ENCODE data around the genes MGP and SLC15A5.

DNA sequence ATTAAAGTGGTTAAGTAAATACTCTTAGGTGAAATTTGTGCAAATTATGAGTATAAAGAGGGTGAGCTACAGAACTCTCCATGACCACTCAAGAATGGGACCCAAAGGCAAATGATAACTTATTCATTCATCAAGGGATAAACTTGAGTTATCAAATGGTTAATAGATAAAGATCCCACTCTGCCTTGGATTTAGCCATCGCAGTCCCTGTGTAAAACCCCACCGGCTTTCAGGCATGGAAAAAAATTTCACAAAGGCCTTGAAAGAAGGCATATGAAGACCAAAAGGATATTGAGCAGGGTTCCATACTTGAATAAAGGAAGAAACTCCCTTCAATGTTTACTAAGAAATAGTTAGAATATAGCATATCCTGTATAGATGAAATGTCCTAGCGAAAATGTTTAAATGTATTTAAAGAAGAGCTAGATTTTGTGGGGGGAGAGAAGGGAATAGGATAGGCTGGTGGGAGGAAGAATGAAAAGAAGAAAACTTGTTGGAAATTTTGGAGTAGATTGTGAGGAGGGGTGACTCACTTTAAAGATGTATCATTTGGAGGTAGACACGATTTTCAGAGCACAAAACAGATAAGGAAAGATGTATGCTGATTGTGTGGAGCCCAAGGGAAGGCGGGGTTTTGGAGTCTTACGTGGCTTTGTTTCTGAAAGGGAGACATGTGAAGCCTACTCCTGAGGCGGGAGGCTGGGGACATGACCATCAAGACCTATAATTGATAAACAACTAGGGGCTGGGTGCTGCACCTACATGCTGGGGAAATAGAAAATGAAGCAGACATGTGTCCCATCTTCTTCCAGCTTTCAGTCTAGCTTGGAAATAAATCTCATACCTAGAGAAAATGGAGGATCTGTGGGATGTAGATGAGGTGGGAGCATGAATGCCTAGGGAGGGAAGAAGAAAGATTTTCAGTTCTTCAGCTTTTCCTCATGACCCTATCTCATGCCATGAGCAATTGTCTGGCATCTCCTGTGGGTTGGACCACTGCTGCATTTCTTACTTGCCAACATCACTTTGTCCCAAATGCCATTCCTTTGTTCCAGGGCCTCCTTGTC lies 21.8 kb downstream of the EMP1 start:
- RRBS, 2 experiments: no CpG with 5 or more reads among the region's 7 CpGs
CAGE:
- cytosol, long polyA minus RNA: no peak
- cytosol, long polyA plus RNA: no peak
- long polyA plus RNA: no peak
- nucleus, long polyA minus RNA: no peak
- nucleus, long polyA plus RNA: no peak

DNA sequence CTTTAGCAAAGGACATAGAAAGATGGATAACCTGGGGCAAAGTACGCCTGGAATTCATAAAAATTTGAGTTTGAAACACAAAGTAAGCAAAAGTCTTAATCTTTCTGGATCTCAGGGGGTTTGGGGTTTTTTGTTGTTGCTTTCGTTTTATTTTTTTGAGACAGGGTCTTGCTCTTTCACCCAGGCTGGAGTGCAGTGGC lies 240.1 kb downstream of the GRIN2B start:
- RRBS, 2 experiments: no CpG with 5 or more reads among the region's 2 CpGs
CAGE:
- cytosol, long polyA minus RNA: no peak
- cytosol, long polyA plus RNA: no peak
- long polyA plus RNA: no peak
- nucleus, long polyA minus RNA: no peak
- nucleus, long polyA plus RNA: no peak

GRCh38 chr12:14212362-14212734 lies 153.1 kb upstream of the ATF7IP start:
- RRBS, 2 experiments: no CpG with 5 or more reads among the region's 5 CpGs
CAGE:
- cytosol, long polyA minus RNA: no peak
- cytosol, long polyA plus RNA: no peak
- long polyA plus RNA: no peak
- nucleus, long polyA minus RNA: no peak
- nucleus, long polyA plus RNA: no peak

DNA sequence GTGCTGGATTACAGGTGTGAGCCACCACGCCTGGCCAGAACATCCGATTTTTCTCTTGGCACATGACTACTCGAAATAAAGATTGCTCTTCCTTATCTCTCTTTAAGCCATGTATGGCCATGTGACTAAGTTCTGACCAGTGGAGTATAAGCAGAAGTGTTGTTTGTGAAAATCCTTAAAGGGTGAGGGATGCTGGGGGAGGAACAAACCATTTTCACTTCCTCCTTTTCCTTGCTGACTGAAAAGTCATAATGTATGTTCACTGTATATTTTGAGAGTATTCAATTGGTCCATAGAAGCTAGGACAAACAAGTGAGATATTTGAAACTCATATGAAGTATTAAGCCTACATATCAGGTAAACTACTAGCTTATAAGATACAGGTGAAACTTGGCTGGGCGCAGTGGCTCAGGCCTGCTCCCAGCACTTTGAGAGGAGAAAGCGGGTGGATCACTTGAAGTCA lies 50.6 kb upstream of the ATF7IP start:
- RRBS, 2 experiments: no CpG with 5 or more reads among the region's 5 CpGs
CAGE:
- cytosol, long polyA minus RNA: no peak
- cytosol, long polyA plus RNA: no peak
- long polyA plus RNA: no peak
- nucleus, long polyA minus RNA: no peak
- nucleus, long polyA plus RNA: no peak

DNA sequence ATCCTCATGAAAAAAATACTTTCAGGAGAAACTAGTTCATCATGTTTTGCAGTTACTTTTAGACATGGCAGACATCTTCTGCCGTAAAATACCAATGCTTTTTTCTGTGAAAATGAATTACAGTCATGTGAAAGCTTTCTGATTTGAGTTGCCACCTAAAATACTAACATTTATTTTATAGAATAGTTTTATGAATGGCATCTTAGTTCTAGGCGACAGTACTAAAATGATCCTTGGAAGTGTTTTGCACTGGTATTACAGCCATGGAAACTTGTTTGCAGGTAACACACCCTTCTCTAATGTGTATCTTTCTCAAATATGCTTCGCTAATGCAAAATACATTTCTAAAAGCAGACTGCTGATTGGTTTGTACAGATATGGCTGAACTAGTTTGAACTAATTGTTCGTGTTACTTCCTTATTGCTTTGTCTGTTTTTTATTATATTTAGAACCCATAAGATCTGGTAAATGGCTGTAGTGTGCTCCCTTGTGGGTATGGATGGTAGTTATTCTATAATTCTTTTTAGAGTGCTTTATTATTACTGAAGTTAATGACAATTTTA lies 52.9 kb downstream of the ATF7IP start:
- RRBS, 2 experiments: no CpG with 5 or more reads among the region's 4 CpGs
CAGE:
- cytosol, long polyA minus RNA: no peak
- cytosol, long polyA plus RNA: no peak
- long polyA plus RNA: no peak
- nucleus, long polyA minus RNA: no peak
- nucleus, long polyA plus RNA: no peak

GRCh38 chr12:14429773-14430277 lies 64.3 kb downstream of the ATF7IP start:
- RRBS, 2 experiments: no CpG with 5 or more reads among the region's 1 CpG
CAGE:
- cytosol, long polyA minus RNA: no peak
- cytosol, long polyA plus RNA: no peak
- long polyA plus RNA: no peak
- nucleus, long polyA minus RNA: no peak
- nucleus, long polyA plus RNA: no peak

DNA sequence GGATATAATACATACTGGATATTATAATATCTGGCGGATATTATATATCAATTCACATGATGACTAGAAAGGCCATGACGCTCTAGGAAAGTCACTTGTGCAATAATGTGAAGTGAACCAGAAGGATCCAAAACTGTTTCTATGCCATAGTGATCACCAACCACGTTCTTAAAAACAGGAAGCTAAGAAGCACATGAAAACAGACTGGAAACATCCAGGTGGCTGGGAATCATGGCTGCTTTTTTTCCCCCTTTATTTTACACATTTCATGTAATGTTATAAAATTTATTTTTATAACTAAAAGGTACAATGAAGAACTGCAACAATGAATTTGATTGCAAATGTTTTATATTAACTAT lies 1.4 kb downstream of the GUCY2C start:
- RRBS, 2 experiments: no CpG with 5 or more reads among the region's 3 CpGs
CAGE:
- cytosol, long polyA minus RNA: no peak
- cytosol, long polyA plus RNA: no peak
- long polyA plus RNA: no peak
- nucleus, long polyA minus RNA: no peak
- nucleus, long polyA plus RNA: no peak

DNA sequence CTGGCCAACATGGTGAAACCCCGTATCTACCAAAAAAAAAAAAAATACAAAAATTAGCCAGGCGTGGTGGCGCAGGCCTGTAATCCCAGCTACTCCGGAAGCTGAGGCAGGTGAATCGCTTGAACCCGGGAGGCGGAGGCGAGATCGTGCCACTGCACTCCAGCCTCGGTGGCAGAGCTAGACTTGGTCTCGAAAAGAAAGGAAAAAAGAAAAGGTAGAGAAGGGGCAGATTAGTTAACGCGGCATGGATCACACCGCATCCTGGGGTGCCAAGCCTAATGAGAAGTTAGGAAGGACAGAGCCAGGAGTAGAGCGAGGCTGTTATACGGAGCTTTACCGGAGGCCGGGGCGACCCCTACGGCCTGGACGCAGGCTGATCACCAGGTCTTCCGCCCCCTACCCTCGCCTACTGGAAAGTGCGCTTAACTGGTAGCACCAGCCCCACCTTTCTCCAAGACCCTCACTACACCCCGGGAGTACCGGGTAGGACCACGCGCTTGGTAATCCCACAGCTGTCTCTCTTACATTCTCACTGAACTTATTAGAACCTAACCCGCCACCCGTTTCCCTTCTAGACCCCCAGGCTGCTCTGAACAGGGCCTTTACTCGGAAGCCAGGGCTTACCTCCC lies 1.5 kb downstream of the H4C16 start:
- RRBS, 2 experiments: no CpG with 5 or more reads among the region's 31 CpGs
CAGE:
- cytosol, long polyA minus RNA: no peak
- cytosol, long polyA plus RNA: no peak
- long polyA plus RNA: no peak
- nucleus, long polyA minus RNA: no peak
- nucleus, long polyA plus RNA: no peak

DNA sequence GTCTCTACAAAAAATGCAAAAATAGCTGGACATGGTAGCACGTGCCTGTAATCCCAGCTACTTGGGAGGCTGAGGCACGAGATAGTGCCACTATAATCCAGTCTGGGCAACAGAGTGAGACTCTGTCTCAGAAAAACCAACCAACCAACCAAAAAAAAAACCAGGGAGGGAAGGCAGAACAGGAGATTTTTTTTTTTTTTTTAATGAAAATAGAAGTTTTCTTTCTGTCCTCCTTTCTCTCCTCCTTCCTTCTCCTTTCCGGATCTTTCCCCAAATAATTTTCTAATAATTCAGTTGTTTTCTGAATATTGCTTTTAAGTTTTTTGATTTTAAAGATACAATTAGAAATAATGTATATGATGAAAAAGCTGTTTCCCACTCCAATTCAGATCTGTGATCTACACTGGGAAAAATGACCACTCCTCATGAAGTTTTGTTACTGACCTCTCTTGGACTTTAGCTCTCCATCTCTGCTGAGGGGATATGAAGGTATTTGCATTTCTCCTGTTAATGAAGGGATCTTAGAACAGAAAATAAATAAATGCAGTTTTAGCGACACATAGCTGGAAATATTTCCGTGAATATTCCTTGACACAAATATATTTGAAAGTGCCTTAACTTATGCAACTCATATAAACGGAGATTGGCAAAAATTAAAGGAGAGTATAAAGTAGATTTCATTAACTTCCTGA lies 3.0 kb downstream of the MGP start:
- RRBS, 2 experiments: no CpG with 5 or more reads among the region's 6 CpGs
CAGE:
- cytosol, long polyA minus RNA: no peak
- cytosol, long polyA plus RNA: no peak
- long polyA plus RNA: no peak
- nucleus, long polyA minus RNA: no peak
- nucleus, long polyA plus RNA: no peak

DNA sequence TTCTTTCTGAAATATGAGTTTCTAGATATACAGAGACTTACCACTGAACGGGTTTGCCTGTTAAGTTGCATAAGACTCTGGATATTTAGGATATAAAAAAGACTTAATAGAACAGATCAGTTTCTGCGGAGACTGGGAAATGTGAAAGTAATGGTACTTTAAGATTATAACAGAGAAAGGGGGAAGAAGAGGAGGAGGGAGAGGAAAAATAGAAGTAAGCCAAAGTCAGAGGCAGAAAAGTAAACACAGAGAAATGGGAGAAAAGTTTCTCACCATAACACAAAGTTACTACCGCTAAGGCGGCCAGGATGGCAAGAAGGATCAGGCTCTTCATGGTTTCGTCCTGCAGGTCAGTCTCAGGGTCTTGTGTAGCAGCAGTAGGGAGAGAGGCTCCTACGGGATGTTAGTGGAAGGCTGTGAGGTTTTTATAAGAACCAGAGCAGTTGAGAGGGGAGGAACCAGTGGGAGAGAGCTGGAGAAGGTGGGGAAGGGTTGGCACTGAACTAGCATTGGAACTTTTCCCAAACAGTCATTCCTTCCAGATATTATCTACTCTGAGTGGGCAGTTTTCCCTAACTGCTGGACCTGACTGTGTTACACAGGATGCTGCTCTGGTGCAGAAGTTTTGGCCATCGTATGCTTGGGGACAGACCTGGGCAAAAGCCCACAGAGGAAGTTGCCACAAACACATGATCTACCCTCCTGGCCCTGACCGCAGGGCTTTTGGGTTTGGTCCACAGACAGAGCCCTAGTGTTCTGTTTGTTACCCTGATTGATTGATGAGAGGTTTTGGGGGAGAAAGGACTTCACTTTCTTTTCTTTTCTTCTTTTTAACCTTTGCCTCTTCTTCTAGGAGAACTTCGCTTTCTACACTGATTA lies at the start of gene MGP:
TSS of gene MGP (minus strand) at position 397 of the 879 bp plus-strand sequence.
- RRBS, 2 experiments: no CpG with 5 or more reads among the region's 9 CpGs
CAGE:
- cytosol, long polyA minus RNA: no peak
- cytosol, long polyA plus RNA: no peak
- long polyA plus RNA: no peak
- nucleus, long polyA minus RNA: no peak
- nucleus, long polyA plus RNA: no peak

GRCh38 chr12:14950400-14950925 lies 10.9 kb downstream of the ARHGDIB start:
- RRBS, 2 experiments: no CpG with 5 or more reads among the region's 5 CpGs
CAGE:
- cytosol, long polyA minus RNA: no peak
- cytosol, long polyA plus RNA: no peak
- long polyA plus RNA: no peak
- nucleus, long polyA minus RNA: no peak
- nucleus, long polyA plus RNA: no peak

- RRBS, 2 experiments: no CpG with 5 or more reads among the region's 4 CpGs
CAGE:
- cytosol, long polyA minus RNA: no peak
- cytosol, long polyA plus RNA: no peak
- long polyA plus RNA: no peak
- nucleus, long polyA minus RNA: no peak
- nucleus, long polyA plus RNA: no peak
Measured at GRCh38 chr12:14980956-14981481, 8.2 kb downstream of the PDE6H start.

DNA sequence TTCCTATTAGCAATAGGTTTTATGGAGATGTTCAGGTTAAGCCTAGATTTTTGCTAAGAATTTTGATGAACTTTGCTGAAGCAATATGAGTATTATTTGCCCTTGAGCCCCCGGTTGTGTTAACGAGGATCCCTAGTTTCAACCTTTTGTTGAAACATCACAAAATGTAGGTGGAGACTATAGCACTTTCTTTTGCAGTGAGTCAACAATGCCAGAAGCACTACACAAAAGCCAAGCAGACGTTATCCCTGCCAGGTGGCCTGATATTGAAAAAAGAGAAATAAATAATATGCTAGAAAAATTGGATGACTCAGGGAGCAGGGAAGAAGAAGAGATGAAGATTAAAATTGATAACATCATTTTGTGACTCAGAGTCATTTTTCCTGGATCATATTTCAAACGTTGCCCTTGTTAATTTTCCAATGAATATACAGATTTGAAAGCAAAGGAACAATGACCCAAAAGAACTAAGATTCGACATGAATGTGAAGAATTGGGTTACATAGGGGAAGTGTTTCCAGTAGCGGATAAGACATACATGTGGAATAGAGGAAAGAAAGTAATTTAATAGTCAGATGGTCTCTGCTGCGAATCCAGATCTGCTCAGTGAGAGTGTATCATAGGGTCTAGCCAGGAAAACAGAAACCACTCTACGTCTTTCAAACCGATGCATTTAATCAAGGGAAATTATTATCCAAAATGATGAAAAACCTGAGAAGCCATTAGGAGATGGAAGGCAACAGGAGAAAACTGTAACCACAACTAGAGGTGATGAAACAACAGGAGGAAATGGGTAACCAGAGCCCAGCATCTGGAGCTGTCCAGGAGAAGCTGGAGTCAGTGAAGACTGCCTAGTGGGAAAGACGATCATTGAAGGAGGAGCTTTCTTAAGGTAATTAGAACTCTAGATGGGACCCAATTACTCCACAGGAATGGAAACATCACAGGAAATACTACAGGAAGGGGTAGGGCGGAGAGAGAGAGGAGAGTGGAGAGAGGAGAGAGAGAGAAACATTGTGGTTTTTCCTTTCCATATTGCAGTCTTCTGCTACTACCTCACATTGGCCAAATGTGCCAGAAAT lies 57.9 kb downstream of the RERG start:
- RRBS, 2 experiments: no CpG with 5 or more reads among the region's 11 CpGs
CAGE:
- cytosol, long polyA minus RNA: no peak
- cytosol, long polyA plus RNA: no peak
- long polyA plus RNA: no peak
- nucleus, long polyA minus RNA: no peak
- nucleus, long polyA plus RNA: no peak

GRCh38 chr12:15198873-15199526 lies 22.2 kb downstream of the RERG start:
- RRBS, 2 experiments: no CpG with 5 or more reads among the region's 4 CpGs
CAGE:
- cytosol, long polyA minus RNA: no peak
- cytosol, long polyA plus RNA: no peak
- long polyA plus RNA: no peak
- nucleus, long polyA minus RNA: no peak
- nucleus, long polyA plus RNA: no peak

DNA sequence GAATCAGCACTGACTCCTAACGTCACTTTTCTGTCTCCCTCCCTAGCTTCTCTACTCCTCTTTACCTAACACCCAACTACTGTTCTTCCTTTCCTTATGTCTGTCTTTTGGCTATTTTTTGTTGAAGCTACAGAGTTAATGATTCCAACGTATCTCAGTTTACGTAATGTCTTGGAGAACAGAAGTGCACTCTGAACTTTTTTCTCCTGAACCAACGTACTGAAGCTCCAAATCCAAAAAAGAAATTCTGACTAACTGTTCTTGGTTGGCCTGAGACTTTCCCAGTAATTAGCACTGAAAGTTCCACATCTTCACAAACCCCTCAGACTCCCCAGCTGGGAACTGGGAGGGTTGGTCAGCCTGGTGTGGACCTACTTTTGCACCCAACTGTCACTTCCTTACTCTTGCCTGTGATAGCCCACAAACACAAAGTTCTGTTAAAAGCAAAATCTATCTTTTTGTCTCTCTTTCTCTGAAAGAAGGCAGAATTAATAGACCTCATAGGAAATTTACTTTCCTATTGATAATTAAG lies 155.2 kb downstream of the EPS8 start:
- RRBS, 2 experiments: no CpG with 5 or more reads among the region's 4 CpGs
CAGE:
- cytosol, long polyA minus RNA: no peak
- cytosol, long polyA plus RNA: no peak
- long polyA plus RNA: no peak
- nucleus, long polyA minus RNA: no peak
- nucleus, long polyA plus RNA: no peak

GRCh38 chr12:15881424-15881770 lies 790 bp upstream of the STRAP start:
- RRBS, 2 experiments: no CpG with 5 or more reads among the region's 5 CpGs
CAGE:
- cytosol, long polyA minus RNA: no peak
- cytosol, long polyA plus RNA: no peak
- long polyA plus RNA: no peak
- nucleus, long polyA minus RNA: no peak
- nucleus, long polyA plus RNA: no peak

- RRBS, 2 experiments: no CpG with 5 or more reads among the region's 7 CpGs
CAGE:
- cytosol, long polyA minus RNA: no peak
- cytosol, long polyA plus RNA: no peak
- long polyA plus RNA: no peak
- nucleus, long polyA minus RNA: no peak
- nucleus, long polyA plus RNA: no peak
Measured at GRCh38 chr12:16277389-16278017, at the start of gene SLC15A5. TSS of gene SLC15A5 (minus strand) at chr12:16277685.

DNA sequence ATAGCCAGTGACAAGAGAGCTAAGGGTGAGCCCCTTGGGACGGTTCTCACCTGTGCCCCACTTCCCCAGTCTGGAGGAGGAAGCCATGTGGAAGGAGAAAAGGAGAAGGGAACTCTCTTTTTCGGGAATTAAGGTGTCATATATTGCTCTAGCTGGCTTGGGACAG lies 742 bp downstream of the MGST1 start:
- RRBS, 2 experiments: no CpG with 5 or more reads among the region's 2 CpGs
CAGE:
- cytosol, long polyA minus RNA: no peak
- cytosol, long polyA plus RNA: no peak
- long polyA plus RNA: no peak
- nucleus, long polyA minus RNA: no peak
- nucleus, long polyA plus RNA: no peak

DNA sequence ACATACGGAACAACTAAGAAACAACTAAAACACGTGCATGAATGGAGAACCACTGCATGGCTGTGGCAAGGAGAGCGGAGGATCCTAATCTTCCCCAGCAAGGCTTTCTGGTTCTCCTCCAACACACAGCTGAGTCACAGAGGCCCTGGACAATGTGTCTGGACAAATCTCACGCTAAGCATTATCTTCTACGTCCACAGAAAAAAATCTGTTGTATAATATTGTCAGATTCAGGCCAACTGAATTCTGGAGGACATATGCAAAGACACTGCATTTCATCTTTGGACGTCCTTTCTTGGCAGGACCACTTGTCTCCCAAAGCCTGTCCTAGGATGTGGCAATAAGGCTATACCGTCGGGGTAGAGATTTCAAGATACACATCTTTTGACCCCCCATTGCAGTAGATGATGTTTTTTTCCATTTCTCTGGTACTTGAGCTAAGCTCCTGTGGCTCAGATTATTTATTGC lies 19.6 kb downstream of the LMO3 start:
- RRBS, 2 experiments: no CpG with 5 or more reads among the region's 8 CpGs
CAGE:
- cytosol, long polyA minus RNA: no peak
- cytosol, long polyA plus RNA: no peak
- long polyA plus RNA: no peak
- nucleus, long polyA minus RNA: no peak
- nucleus, long polyA plus RNA: no peak

DNA sequence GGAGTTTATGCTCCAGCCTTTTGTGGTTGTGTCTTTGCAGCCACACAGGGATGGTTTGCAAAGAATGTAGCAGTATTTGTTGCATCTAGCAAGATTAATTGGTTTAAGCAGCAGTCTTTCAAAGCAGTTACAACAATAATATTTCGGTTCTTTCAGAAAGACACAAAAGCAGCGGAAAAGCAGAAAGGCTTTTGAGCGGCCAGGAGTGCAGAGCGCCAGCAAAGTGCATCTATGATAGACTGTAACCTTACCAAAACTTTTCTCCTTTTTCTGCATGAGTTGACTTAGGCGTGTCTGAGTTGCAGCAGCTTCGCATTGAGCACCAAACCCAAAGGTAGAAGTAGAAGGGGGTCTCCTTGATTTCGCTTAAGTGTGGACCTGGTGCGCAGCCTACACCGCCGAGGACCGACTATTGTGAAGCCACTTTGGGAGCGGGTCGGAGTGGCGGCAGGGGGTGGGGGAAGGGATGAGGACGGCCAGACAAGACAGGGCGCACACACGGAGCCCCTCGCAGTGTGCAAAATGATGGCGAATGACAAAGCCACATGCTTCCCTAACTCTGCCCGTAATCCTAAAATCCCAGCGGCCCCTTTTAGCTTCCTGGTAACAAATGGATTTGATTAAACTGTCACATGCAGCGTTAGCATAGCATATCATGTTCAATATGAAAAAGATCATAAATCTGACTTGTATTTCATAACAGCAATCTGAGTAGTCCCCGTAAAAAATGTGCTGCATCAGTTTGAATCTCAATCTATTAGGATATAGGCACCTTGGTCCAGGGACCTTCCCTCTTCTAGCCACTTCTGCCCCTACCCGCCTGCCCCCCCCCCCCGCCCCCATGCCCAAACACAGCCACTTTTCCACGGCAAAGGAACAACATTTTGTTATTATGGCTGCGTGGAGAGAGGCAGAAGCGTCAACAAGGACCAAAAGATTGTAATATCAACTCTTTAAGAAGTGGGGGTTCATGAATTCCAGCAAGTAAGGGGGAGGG lies 1.1 kb downstream of the LMO3 start:
- RRBS, 2 experiments: no CpG with 5 or more reads among the region's 28 CpGs
CAGE:
- cytosol, long polyA minus RNA: no peak
- cytosol, long polyA plus RNA: no peak
- long polyA plus RNA: no peak
- nucleus, long polyA minus RNA: no peak
- nucleus, long polyA plus RNA: no peak